SK-MEL-5 (cell line): ENCODE measurements around the genes FGFBP3, BTAF1 and HHEX.

GRCh38 chr10:91581825-91582688 is 50.8 kb downstream of the PPP1R3C start:
RAMPAGE:
- cytosol, long total RNA, result no peak
- long total RNA, result no peak
- nucleus, long total RNA, result no peak

GRCh38 chr10:91589765-91590074 is 43.2 kb downstream of the PPP1R3C start:
RAMPAGE:
- cytosol, long total RNA, result no peak
- long total RNA, result no peak
- nucleus, long total RNA, result no peak

DNA sequence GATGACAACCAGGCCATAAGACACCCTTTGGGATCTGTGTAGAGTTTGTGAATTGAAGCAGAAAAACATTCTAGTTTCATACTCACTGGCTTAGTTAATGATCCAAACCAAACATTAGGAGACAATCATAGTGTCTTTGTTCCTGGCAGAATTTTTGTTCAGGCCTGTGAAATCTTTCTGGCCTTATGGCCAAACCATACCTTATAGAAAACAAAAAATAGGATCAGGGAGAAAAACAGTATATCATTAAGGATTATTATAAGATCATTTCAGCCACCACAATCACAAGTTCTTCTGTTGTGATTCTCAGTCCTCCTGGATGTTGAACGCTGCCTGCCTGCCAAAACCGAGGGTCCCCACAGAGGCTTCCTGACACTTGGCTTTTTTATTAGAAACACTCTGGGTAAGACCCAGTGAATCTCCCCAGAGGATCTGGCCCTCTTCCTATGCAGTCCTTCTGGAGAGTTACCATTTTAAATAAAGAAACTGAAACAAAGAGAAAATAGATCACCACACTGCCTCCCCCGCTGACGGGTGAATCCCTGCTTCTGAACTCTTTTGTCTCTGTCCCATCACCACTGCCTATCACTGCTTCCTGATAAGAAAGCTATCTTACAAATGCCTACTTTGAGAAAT is 79.3 kb upstream of the PPP1R3C start:
RAMPAGE:
- cytosol, long total RNA, result no peak
- long total RNA, result no peak
- nucleus, long total RNA, result no peak

GRCh38 chr10:91824528-91824793 is 26.2 kb downstream of the TNKS2 start:
RAMPAGE:
- cytosol, long total RNA, result no peak
- long total RNA, result no peak
- nucleus, long total RNA, result no peak

DNA sequence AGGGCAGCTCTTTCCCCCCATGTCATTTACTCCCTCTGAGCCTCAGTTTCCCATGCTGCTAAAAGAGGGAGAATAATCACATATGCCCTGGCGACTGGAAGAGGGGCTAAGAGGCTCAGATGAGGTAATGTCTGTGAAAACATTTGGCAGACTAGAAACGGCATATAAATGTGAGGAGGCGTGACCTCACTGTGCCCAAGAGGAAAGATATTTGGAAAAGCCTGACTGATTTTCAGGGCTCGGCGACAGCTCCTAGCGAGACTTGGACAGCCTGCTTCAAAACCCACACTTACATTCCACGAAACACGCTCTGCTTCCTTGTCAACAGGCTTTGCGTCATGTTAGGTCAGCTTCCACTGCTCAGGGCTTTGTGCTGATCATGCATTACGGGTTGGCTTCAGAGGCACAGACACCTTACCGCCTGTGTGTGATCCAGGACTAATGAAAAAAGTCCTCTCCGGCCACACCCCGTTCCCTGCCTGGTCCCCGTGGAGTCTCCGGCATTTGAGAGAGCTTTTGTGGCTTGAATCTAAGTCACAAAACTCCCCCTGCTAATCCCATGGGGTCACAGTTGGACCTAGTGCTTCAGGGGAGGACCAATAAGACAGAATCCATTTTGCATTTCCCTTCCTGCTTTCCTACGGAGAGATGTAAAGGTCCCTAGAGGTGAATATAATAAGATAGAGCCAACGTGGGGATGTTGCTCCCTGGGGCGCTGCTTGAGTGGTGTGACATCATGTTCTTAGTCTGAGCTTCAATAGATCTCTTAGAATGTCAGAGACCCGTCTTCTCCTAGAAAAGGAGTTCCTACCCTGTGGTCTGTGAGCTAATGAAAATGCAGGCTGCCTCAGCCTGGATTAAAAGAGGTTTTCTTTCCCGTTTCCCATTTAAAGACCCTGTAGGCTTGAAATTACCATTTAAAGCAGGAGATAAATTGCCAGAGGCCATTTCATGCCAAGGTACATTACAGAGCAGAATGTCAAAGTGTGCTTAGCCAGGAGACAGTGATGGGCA is 25.5 kb downstream of the FGFBP3 start:
RAMPAGE:
- cytosol, long total RNA, result no peak
- long total RNA, result no peak
- nucleus, long total RNA, result no peak

GRCh38 chr10:91909352-91909893 is at the start of gene FGFBP3:
FGFBP3 (minus strand) TSS chr10:91909486.
RAMPAGE:
- cytosol, long total RNA, result no peak
- long total RNA, result no peak
- nucleus, long total RNA, result no peak

DNA sequence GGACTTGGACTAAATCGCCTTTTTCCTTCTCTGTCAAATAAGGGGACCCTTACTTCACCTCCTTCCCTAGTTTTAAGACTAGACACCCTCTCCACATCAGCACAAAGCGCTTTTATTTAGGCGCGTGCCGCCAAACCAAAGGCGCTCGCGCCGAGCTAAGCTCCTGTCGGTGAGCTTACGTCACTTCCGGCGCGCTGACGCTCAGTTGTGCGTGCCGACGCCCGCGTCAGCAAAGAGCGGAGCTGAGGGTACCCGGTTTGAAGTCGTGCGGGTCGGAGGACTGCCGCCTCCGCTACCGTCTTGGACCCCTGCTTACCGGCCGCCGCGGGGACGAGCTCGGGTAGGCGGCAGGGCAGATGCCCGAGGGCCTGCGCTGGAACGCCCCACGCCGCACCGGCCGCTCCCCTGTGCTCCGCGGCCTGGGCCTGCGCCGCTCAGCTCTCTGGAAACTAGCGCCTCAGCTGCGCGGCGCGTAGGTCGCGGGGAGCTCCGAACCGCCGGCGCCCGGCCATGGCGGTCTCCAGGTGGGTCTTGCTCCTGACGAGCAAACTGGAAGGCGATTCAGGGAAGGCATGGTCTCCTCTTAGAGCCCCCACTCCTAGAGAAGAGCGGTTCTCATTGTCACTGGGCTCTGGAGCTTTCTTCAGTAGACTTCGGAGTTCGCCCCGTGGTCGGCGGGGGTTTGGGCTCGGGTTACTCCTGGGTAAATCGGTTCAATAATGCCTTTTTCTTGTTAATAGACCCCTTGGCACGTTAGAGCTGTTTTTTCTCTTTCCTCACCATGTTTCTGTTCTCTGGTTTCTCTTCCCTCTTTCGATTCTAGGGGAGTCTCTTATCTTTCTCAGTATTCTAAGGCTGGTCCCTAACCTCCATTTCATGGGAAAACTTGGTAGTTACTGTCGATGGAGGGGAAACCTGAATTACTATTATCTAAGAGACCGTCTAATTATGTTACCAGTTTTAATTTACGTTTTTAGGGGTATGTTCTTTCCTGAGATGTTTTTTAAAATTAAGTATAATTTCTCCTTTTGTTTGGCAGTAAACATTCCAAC is at the start of gene BTAF1:
Gene BTAF1 (plus strand): TSS at position 204 of the 1,052 bp plus-strand sequence.
RAMPAGE:
- cytosol, long total RNA, result no peak
- long total RNA, result no peak
- nucleus, long total RNA, result no peak

DNA sequence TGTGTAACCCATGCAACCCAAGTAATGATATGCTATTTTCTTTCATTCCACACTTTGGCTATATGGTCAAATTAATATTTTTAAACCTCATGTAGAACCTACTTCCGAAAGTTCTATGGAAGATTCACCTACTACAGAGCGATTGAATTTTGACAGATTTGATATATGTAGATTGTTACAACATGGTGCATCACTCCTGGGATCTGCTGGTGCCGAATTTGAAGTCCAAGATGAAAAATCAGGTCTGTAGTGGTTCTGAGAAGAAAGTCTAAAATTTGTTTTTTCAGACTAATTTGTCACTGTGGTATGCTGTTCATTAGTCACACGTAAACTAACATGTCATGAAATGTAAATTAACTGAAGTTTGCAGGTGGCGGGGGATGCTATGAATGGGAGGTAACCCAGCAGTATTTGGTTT is 18.8 kb downstream of the BTAF1 start:
RAMPAGE:
- cytosol, long total RNA, result no peak
- long total RNA, result no peak
- nucleus, long total RNA, result no peak

GRCh38 chr10:92239077-92239536 is 51.8 kb downstream of the CPEB3 start:
RAMPAGE:
- cytosol, long total RNA, result no peak
- long total RNA, result no peak
- nucleus, long total RNA, result no peak

GRCh38 chr10:92240283-92240980 is 50.4 kb downstream of the CPEB3 start:
RAMPAGE:
- cytosol, long total RNA, result no peak
- long total RNA, result no peak
- nucleus, long total RNA, result start-site peak on the minus strand at chr10:92240680-92240729, 52 and 13 reads in 2 replicates

DNA sequence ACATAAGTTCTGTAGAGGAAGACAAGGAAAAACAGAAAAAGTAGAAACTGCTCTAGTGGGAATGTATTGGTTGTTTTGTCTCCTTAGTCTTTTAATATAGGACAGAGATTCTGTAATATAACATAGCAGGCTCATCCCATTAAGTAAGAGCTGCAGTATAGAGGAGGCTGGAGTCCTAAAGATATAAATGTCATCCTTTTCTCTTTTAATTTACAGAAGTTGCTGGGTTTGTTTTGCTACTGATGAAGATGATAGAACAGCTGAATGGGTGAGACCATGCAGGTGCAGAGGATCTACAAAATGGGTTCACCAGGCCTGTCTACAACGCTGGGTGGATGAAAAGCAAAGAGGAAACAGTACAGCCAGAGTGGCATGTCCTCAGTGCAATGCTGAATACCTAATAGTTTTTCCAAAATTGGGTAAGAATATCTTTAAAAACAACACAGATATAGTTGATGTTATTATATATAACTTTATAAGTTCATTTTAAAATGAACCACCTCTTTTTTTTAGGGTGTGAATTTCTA is 20.0 kb downstream of the MARCHF5 start:
RAMPAGE:
- cytosol, long total RNA, result no peak
- long total RNA, result no peak
- nucleus, long total RNA, result no peak

DNA sequence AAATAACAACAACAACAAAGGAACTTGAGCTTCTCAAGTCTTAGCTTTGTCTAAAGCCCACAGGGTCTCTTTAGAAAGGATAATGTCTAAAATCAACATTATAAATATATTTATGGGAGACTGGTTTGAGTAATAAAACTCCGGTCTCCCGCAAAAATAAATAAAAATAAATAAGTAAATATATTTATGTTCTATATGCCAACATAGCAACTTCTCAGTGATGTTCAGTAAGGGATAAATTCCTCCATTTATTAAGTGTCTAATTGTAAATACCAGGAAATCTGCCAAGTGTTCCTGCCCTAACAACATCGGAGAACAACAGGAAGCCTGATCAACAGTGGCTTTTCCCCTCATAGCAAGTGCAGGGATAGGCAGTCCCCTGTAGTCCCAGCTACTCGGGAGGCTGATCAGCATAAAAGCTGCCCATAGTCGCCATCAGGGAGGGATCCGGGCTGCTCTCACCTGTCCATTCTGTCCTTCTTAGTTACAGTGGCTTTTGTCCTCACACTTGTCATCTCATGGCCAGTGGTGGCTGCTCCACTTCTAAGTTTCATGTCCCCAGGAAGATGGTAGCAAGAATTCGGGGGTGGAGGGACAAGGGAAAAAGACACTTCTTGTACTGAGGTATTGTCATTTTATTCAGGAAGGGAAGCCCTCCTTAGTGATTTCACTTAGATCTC is 141.3 kb downstream of the IDE start:
RAMPAGE:
- cytosol, long total RNA, result no peak
- long total RNA, result no peak
- nucleus, long total RNA, result no peak

DNA sequence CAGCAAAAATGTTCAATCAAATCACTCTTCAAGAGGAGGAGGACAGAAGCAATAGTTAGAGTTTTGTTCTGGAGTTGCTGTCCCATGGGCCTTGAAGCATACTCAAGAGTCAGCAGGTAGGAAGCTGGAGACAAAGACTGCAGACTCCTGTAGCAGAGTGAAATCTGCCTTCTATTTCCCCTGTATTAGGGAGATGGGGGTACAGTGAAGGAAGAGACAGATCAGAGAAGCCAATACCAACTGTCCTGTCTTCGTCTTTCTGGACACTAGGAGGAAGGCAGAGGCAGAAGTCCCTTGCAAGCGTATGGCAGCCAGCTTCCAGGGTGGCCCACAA is 90.5 kb downstream of the IDE start:
RAMPAGE:
- cytosol, long total RNA, result no peak
- long total RNA, result no peak
- nucleus, long total RNA, result no peak

DNA sequence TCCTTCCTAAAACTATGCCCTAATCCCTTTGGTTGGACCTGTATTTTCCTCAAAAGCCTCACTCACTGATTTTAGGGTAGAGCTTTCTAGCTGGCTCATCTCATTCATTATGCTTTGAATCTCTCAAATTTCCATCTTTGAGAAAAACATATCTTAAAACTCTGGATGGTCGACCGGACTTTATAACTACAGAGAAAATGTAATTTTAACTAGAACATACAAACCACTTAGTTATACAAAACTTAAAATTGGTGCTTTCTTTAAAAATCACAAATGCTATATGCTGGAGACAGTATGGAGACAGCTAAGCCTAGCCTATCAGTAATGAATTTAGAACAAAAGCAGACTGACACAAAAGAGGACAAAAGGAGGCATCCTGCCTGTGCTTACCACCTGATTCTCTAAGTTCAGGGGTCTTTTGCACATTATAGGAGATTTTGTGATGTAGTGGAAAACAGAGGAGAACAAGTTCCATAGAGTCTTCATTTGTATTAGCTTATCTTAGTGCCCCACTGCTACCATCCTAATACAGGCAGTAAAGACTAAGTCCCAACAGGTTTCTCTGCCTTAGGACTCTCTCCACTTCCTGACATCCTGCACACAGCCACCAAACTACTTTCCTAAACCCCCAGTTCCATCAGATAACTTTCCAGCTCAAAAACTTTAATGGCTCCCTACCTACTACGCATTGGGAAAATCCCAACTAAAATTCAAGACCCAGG is 1.8 kb downstream of the IDE start:
RAMPAGE:
- cytosol, long total RNA, result no peak
- long total RNA, result no peak
- nucleus, long total RNA, result no peak

RAMPAGE:
- cytosol, long total RNA, result no peak
- long total RNA, result no peak
- nucleus, long total RNA, result no peak
Measured at GRCh38 chr10:92590683-92591131, 2.2 kb upstream of the KIF11 start.

RAMPAGE:
- cytosol, long total RNA, result no peak
- long total RNA, result no peak
- nucleus, long total RNA, result no peak
Measured at GRCh38 chr10:92689546-92690347, at the start of gene HHEX. HHEX (plus strand) TSS chr10:92689955.

RAMPAGE:
- cytosol, long total RNA, result no peak
- long total RNA, result no peak
- nucleus, long total RNA, result no peak
Measured at GRCh38 chr10:93062262-93062984, 1.8 kb downstream of the CYP26C1 start.

GRCh38 chr10:93071599-93072766 is 1.7 kb upstream of the CYP26A1 start:
RAMPAGE:
- cytosol, long total RNA, result no peak
- long total RNA, result no peak
- nucleus, long total RNA, result no peak

DNA sequence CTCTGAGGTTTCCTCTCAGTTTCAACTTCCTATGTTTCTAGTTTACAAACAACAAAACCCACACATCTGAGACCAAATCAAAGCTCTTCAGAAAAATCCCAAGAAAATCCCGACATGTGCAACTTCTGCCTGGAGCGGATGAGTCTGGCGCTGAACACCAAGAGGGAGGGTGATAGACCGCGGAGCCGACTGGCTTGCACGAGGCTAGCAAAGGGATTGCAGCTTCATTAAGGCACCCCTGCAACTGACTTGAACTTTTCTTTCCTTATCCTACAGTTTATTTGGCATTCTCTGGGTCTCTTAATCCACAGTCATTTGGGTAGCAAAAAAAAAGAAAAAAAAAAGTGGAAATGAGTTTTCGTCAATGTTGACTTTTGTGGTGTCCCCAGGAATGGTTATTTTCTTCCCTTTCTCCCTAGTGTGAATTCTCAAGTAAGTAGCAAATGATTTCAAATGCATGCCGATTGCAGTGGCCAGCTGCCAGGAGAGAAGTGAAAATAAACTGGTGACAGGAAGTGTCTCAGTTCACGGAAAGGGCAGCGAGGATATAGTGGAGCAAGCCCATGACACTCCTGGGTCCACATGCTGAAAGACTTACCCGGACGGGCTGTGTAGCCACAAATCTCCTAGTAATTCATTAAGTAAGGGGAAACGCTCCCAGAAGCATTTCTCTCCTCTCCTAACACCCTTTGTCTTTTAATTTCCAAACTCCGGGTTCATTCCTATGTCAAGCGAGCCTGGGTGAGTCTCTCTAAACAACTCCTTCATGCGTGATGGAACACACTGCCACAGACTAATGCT is 125.3 kb downstream of the CYP26A1 start:
RAMPAGE:
- cytosol, long total RNA, result no peak
- long total RNA, result no peak
- nucleus, long total RNA, result no peak

RAMPAGE:
- cytosol, long total RNA, result no peak
- long total RNA, result no peak
- nucleus, long total RNA, result no peak
Measured at GRCh38 chr10:93468337-93469089, 13.6 kb downstream of the MYOF start.